AG04449 (cell line): ENCODE results near the genes CHST8 and ZNF30.

DNA sequence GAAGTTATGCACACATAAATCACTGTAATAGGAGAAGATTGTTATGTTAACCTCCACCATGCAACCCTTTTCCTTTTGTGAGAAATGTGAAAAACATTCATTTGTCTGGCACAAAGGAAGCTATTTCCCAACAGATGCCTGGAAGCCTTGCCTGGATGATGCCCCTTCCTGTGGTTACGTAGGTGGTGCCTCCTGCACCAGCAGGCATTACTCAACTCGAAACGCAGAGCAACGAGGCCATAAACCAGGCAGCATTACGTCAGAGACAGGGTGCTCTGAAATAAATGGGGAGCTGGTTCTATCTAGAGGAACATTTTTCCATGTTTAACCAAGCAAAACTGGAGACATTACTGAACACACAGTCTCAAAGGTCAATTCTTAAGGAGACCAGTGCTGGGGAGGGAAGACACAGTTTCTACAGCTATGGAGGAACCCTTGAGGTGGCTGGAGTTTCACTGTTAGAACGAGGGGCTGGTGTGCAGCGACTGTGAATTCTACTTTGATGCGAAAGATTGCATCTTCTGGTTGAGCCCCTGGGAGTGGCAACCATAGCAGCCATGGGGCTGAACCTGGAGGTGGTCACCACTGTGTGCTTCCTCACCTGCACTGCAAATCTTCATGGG is 327.2 kb upstream of the ZNF507 start:
- RRBS, result no CpG with 5 or more reads among the region's 8 CpGs

DNA sequence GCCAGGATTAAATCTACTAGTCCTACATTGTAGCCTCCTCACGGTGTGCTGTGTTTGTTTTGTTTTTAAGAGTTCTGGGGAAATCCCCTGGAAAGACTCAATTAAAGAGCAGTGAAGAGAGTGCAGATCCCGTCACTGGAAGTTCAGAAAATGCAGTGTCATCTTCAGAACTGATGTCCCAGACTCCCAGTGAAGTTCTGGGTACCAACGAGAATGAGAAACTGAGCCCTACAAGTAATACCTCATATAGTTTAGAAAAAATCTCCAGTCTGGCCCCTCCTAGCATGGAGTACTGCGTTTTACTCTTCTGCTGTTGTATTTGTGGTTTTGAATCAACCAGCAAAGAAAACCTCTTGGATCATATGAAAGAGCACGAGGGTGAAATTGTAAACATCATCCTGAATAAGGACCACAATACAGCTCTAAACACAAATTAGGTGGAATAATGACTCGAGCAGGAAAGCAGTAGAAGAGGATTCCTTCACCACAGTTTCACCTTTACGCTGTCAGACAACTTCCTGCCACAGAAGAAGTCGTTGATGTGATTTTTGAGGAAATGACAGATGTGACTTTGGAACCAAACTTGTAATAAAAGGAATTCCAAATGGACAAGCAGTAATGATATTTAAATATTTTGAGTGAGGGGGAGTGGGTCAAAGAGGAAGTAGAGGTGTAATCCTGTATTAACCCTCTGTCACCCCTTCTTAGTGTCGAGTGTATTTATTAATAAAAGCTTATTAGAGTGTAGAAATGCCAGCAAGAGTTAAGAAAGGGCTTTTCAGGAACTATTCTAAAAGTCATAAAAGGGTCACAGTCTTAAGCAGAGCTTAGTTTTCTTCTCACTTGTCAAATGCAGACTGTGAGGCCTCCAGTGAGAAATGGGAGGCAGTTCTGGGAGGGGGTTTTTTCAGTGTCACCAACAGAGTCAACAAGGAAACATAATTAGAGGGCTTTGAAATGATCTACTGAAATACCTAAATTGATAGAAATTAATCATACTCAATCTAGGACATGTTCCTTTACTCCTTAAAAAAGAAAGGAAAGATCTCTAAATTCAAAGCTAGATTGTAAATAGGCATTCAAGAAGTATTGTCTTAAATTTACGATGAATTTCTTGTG is 22.6 kb upstream of the DPY19L3 start:
- RRBS, result no CpG with 5 or more reads among the region's 10 CpGs

- RRBS, result no CpG with 5 or more reads among the region's 16 CpGs
Measured at GRCh38 chr19:32653728-32654060, 21.3 kb downstream of the ANKRD27 start.

DNA sequence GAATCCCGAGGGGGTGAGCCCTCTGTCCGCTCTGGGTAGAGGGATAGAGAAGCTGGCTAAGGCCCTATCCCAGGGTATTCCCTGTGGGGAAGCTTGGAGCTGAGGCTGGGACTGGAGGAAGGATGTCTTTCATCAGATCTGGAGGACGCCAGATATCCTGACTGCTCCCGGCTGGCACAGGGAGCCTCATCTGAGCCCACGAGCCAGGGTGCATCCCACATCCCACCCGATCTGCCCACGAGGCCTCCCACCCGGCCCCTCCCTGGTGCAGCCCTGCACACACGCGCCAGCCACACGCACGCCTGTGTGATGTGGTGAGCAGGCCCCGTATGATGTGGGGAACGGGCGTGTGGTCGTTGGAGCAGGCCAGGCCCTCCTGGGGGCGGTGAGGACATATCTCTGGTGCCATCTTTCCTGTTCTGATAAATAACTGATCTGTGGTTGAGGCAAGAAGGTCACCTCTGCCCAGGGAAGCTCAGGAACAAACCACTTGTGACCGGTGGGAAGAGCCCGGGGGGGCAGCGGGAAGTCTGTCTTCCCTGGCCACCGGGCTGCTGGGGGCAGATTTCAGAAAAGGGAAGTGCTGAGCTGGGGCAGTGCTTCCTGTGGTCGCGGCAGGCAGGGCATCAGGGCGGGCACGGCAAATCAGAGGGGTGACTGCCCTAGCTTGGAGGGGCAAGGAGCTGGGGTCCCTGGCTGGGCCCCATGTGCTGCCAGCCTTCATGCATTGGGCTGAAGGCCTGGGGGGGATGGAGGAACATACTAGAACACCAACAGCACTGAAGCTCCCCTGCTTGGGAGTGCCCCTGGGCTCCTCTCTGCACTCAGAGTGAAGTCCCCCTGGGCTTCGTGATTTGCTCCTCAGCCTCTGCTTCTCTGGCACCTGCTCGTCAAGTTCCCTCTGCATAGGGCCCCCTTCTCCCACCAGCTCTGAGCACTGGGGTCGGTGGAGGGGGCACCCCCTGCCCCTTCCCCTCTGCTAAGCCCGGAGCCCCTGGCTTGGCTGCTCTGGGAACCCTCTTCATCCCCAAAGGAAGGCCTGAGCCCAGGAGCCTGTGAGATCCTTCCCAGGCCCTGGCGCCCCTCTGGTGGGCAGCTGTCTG is 35.1 kb upstream of the SLC7A10 start:
- RRBS, result 25% methylated on average over 7 of the region's 30 CpGs

GRCh38 chr19:33286094-33286667 is 16.2 kb downstream of the CEBPA start:
- RRBS, result no CpG with 5 or more reads among the region's 8 CpGs

GRCh38 chr19:33297774-33298345 is 4.5 kb downstream of the CEBPA start:
- RRBS, result 82% methylated on average over 2 of the region's 10 CpGs

DNA sequence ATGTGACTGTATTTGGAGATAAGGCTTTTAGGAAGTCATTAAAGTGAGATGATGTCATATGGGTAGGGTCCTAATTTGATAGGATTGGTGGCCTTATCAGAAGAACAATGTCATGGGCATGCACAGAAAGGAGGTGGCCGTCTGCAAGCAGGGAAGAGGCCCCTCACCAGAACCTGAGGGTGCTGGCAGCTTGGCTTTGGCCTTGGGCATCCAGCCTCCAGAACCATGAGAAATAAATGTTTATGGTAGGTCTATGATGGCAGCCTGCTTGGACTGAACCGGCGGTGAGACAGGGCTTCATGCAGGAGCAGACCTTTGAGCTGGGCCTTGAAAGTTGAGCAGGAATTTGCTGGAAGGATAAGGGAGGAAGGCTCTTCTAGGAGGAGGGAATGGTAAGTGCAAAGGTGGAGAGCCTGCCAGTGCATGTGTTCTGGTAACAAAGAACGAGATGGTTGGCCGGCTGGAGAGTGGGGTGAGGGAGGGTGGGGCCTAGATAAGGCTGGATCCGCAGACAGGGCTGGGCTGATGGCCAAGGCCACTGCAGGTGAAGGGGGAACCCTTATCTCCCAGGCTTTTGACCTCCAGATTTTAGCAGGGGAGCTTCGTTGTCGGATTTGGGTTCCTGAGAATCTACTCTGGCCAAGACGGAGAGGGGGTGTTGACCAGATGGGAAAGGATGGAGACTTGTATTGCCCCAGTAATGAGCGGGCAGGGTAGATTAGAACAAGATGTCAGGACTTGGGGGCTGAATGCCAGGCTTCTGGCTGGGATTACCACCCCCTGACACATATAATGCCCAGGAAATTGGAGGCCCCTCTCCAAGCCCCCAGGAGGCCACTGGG is 2.9 kb upstream of the CEBPA start:
- RRBS, result no CpG with 5 or more reads among the region's 10 CpGs

- RRBS, result no CpG with 5 or more reads among the region's 12 CpGs
Measured at GRCh38 chr19:33350406-33351082, 23.0 kb upstream of the CEBPG start.

- RRBS, result 73% methylated on average over 3 of the region's 14 CpGs
Measured at GRCh38 chr19:33405824-33406200, 32.3 kb downstream of the CEBPG start.

DNA sequence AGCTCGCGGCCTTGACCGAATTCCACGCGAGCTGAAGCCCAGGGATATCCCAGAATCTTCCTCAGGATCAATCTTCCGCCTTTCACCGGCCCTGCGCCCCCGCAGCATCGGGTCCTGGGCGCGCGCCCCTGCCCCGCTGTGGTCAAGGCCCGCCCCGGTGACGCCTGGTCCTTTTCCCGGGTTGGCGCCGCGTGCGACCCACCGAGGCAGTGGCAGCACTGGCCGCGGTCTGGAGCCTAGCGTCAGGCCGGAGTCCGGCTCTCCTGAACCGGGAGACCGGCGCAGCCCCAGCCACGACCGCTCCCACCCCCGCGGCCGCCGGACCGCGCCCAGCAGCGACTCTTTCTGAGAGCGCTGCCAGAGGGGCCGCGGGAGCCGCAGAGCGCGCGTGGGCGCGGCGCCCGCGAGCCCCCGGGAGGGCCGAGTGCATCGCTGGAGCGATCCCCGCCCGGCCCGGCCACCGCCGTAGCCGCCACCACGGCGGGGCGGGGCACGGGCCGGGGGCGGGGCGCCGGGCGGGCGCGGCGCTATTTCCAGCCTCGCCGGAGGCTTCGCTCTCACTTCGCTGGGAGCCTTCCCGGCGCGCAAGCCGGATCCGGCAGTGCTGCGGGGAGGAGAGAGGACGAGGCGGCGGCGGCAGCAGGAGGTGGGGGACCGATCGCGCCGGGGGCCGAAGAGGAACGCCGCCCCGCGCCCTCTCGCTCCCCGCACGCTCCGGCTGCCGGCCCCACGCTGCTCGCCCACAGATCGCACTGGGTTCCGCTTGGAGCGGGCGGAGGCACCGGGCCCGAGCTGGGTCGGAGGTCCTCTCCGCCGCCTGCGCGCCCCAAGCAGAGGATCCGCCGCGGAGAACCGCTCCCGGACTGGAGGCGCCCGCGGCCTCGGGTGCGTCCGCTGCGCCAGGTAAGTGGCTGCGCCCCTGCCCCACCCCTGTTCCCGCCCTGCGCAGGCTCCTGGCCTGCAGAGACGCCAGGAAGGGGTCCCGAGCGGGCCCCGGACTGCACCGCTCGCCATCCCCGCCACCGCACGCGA is at the start of gene CHST8:
CHST8 (plus strand) TSS at position 560 of the 1,032 bp plus-strand sequence.
- RRBS, result 3% methylated on average over 103 of the region's 140 CpGs

- RRBS, result 2% methylated on average over 27 of the region's 95 CpGs
Measured at GRCh38 chr19:33622426-33623316, 918 bp downstream of the CHST8 start.

GRCh38 chr19:33819805-33820924 is 23.5 kb downstream of the KCTD15 start:
- RRBS, result 5% methylated on average over 38 of the region's 66 CpGs

DNA sequence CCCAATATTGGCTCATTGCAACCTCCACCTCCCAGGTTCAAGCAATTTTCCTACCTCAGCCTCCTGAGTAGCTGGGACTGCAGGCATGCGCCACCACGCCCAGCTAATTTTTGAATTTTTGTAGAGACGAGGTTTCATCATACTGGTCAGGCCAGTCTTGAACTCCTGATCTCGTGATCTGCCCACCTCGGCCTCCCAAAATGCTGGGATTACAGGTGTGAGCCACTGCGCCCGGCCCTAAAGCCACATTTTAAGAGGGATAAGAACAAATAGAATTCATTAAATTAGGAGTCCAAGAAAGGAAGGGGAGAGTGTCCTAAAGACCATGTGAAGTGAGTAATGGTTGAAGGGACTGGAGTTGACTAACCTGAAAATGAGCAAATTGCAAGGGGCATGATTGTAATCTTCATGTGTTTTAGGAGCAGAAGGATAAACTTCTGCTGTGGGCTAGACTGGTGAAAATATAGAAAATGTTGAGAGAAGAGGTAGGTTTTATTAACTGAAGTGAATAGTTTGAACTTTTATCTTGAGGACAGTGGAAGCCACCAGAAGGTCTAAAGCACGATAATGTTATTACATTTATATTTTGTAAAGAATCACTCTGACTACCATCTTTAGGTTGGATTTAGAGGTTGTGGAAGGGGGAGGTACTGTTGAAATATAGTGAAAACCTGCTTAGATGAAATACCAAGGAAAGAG is 35.4 kb downstream of the LSM14A start:
- RRBS, result no CpG with 5 or more reads among the region's 8 CpGs

DNA sequence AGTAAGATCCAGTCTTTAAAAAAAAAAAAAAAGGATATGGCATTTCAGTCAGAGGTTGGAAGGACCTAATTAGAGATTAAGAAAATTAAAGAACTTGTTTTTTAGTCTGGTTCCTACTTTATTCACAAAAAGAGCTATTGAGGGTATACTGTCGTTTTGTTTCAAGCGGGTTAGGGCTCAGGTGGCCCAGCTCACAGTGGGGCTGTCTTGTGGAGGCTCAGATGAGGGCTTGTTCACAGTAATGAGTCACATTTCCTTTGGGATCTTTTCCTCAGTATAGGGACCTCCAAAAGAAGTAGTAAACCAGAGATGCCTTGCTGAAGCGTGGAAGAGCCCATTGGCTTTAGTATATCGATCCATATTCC is 33.0 kb upstream of the GPI start:
- RRBS, result no CpG with 5 or more reads among the region's 4 CpGs

DNA sequence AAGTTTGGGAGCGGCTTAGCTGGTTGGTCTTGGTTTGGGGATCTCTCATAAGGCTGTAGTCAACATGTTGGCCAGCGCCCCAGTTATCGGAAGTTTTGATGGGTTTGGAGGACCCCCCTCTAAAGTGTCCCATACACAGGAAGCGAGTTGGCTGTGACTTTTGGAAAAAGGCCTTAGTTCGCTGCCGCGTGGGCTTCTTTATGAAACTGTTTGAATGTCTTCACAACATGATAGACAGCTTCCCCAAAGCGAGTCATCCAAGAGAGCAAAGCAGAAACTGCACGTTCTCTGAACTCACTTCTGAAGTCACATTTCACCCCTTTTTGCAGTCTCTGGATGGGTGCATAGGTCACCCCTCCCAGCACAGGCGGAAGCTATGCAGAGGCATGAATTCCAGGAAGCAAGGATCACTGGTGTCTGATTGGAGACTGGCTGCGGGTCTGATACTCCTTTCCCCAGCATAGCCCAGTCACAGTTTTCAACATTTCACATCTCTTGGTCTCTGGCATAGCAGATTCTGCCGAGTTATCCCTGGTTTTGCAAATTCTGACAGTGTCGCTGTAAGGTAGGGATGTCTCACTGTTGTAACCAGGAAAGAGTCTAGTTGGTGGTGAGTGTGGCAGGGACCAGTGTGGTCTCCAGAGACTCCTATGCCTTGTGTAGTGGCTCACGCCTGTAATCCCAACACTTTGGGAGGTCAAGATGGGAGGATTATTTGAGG is 10.7 kb downstream of the GPI start:
- RRBS, result no CpG with 5 or more reads among the region's 14 CpGs

- RRBS, result 97% methylated on average over 3 of the region's 15 CpGs
Measured at GRCh38 chr19:34383998-34384907, 19.3 kb downstream of the GPI start.

- RRBS, result no CpG with 5 or more reads among the region's 8 CpGs
Measured at GRCh38 chr19:34462016-34462804, 19.3 kb upstream of the WTIP start.

DNA sequence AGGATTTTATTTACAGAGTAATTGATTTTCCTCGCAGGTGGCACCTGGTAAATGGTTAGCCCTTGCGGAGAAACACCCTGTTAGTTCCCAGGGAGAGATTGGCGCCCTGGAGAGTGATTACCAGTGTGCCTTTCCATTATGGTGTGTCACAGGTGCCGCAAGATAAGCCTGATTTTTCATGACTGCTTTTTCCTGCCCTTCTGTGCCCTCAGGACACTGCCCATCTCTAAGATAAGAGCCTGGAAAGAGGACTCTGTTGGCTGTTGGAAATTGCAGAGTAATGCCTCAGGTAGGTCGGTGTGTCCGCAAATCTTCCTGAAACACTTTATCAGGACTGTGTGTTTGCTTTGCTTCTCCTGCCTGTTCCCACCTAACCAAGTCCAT is 707 bp downstream of the ZNF181 start:
- RRBS, result no CpG with 5 or more reads among the region's 6 CpGs

DNA sequence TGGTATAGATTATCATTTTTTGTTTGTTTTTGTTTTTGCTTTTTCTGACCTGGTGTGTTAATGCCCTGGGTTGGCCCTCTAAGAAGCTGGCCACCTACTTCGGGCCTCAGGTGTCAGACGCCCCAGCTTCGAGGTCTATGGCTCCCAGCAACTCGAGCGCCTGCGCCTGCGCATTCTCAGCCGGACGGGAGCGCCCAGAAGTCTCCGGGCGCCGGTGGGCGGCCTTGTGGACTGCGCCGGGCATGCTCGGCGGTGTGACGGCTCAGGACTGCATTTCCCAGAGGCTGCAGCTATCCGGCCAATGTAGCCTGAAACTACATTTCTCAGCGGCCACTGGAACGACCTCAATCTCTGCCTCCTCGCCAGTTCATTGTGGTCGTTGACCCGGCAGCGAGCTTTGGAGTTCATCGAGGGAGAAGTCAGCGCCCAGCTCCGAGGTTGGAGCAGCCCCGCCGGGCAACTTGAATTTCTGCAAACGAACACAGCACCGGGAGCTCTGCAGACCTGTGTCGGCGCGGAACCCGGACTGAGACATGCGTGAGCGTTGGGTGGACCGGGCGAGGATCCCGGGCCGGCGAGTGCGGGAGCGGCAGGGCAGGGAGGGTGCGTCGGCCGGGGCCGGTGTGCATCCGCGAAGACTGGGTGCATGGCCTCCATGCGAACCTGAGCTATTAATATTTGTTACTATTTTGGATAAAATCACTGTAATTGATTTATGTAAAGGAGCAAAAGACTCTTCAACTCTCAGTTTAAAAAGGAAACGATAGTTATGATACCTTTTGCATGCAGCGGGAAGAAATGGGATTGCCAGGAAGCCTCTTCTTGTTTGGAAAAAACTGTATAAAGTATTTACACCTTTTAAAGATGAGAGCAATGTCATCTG is at the start of gene ZNF30:
ZNF30 (plus strand) TSS at position 224 of the 883 bp plus-strand sequence.
- RRBS, result 1% methylated on average over 20 of the region's 55 CpGs

GRCh38 chr19:34957949-34959187 is 5.7 kb downstream of the ZNF792 start:
- RRBS, result no CpG with 5 or more reads among the region's 32 CpGs